ENCODE data around the gene CNN3.

GRCh38 chr1:94863822-94864461, 43.8 kb downstream of the SLC44A3 start:
- RRBS, 2 experiments, result no CpG with 5 or more reads among the region's 5 CpGs

DNA sequence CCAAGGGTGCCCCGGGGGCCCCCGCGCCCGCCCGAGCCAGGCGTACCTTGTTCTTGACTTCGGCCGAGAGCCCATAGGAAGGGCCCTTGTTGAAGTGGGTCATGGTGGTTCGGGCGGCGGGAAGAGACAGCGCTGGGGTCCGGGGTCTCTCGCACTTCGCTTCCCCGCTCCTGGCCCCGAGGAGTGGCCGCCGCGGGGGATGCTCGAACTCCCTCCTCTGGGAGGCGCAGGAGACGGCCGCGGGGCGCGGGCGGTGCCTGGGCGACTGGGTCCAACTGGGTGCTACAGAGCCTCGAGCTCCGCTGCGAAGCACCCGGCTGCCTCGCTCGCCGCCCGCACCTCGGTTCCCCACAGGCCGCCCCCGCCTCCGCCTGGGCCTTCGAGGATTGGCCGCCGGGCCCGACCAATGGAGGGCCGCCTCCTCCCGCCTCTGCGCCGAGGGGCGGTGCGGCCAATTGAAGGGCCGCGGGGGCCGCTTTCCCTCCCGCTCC, at the start of gene CNN3:
Gene CNN3, minus strand, starts transcription at position 319 of the 491 bp plus-strand sequence.
- RRBS, 2 experiments, result 92 to 95% methylated on average over 12 to 13 of the region's 55 CpGs

GRCh38 chr1:94973253-94973502, 46.3 kb upstream of the CNN3 start:
- RRBS, 2 experiments, result no CpG with 5 or more reads among the region's 3 CpGs

DNA sequence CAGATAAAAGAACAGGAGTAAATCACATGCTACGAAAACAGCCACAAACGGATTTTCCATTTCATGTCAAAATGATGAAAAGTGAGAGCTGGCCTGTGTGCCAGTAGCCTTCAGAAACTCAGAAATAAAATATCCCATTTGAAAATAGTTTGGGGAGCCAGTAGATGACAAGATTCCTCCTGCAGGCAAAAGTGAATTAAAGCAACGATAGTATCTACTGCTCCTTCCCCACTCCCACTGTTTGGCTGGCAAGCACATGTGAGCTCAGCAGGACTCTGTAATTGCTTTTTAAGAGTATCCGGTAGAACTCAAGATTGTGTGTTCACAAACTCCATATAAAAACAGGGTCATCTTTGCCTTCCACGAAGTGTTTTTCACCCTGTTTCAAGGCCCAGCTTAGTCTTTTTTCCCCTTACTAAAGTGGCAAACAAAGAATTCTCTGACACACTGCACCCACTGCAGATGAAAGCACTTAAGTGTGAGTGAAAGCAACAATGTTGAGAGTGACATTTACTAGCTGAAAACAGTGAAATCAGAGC, 70.2 kb downstream of the ALG14 start:
- RRBS, 2 experiments, result no CpG with 5 or more reads among the region's 5 CpGs

DNA sequence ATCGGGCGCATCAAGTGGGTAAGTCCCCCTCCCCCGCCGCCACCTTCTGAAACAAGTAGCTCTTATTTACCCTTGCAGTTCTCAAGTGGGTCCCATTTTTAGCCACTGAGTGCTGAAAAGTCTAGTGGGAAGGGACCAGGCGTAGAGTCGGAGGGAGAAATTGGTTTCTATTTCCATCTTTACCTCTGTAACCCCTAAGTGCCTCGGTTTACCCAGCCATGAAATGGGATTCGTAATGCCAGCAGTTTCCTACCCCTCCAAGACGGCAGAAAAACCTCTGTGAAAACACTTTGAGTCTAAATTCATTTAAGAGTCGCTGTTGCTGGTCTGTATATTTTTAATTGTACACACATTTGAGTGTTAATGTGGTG, 904 bp downstream of the TLCD4 start:
- RRBS, 2 experiments, result no CpG with 5 or more reads among the region's 10 CpGs

- RRBS, 2 experiments, result no CpG with 5 or more reads among the region's 5 CpGs
These were observed 183.4 kb upstream of the PTBP2 start for GRCh38 chr1:96538027-96538707.

GRCh38 chr1:96802903-96803863, 81.6 kb downstream of the PTBP2 start:
- RRBS, 2 experiments, result no CpG with 5 or more reads among the region's 4 CpGs

DNA sequence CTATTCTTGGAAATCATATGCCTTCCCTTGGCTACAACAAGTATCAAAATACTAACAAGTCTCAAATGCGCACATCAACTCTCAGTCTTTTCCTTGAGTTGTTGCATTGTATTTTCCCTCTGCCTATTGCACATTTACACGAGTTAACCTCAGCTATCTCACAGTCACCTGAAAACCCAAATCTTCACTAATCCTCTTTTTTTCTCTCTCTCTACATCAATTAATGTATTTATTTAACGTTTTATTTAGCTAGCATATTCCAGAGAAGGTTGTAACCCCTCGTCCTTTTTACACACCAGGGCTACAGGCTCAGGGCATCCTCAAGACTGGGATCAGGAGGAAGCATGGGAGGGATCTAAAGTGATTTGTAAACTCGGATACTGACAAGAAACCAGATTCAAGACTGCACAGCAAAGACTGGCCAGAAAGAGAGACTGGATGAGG, 96.0 kb downstream of the DPYD start:
- RRBS, 2 experiments, result no CpG with 5 or more reads among the region's 5 CpGs

GRCh38 chr1:98045006-98045710, 124.3 kb upstream of the DPYD start:
- RRBS, 2 experiments, result 17 to 20% methylated on average over 9 of the region's 51 CpGs

GRCh38 chr1:98661260-98661405, 388 bp upstream of the SNX7 start:
- RRBS, 2 experiments, result no CpG with 5 or more reads among the region's 10 CpGs

DNA sequence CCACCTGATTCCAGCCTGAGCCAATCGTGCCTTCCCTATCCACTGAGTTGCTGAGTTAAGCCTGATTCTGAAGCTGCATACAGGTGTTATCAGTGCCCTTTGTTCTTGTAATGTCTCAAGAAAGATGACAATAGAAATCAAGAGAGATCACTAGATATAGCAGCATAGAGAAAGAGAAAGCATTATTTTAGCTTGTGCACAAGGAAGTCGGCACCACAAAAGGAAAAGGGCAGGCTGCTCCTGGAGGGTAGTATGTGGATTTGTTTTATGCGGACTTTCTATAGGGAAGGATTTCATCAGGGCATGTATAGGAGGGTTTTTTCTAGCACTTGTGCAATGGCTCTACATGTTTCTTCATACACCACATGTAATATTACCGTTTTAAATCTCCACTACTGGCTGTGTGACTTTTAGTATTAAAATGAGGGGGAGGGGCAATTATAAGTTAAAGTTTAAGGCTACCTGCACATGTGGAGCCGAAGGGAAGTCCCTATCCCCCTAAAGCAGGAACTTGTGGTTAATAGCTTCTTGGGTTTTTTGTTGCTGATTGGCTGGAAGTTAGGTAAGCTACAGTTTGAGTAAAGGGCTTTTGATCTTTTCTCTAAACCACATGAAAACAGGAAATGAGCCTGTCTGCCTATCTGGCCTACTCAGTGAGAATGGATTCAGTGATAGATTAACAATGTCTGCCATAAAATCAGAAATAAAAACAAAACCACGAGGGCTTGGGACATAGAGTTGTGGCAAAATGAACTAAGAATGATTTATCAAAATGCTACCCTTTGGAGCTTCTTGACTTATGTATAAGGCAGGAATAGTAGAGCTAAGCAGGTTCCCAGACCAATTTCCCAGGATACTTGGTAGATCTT, 133.3 kb downstream of the PLPPR5 start:
- RRBS, 2 experiments, result no CpG with 5 or more reads among the region's 6 CpGs

DNA sequence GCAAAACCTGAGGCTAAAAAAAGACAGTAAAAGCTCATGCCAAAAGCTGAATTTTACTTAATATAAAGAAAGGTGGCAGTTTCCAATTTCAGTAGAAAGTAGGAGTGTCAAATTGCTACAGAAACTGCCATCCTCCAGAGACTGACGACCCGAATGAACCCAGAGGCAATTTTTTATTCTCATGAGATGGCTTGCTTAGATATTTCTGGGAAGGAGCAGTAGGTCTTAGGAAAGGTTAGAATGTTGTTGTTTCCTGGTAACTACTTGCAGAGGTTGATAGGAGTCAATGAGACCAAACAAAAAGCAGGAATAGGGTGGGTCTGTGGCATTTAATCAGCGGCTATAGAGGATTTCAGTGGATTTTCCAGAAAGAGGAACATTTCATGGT, 111.4 kb upstream of the PALMD start:
- RRBS, 2 experiments, result no CpG with 5 or more reads among the region's 3 CpGs

GRCh38 chr1:99645208-99645561, 728 bp upstream of the PALMD start:
- RRBS, 2 experiments, result 0 to 26% methylated on average over 1 to 3 of the region's 5 CpGs

DNA sequence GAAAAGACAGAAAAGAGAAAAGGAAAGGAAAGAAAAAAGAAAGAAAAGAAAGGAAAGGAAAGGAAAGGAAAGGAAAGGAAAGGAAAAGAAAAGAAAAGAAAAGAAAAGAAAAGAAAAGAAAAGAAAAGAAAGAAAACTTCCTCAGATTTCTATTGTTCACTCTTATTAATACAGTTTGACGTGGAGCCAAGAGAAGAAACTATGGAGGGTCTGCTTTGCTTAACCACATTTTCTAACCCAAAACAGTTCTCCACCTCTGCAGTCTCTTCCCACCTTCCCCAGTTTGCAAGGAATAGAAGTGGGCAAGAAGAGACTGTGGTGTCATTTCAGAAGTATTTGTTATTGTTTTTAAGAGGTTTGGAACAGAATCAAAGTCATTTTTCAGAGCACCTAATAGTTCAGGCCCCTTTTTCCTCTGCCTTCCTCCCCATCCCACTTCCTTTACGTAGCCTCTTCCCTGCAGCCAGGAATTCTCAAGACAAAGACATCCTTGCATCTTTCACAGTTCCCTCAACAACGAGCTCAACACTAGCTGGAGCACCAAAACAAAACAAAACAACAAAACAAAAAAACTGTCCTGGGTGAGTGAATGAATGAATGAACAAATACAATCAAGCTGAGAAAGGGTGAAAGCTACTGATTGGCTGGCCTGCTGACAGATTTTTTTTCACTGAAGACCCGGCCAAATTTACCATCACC, 6.8 kb downstream of the PALMD start:
- RRBS, 2 experiments, result no CpG with 5 or more reads among the region's 4 CpGs

DNA sequence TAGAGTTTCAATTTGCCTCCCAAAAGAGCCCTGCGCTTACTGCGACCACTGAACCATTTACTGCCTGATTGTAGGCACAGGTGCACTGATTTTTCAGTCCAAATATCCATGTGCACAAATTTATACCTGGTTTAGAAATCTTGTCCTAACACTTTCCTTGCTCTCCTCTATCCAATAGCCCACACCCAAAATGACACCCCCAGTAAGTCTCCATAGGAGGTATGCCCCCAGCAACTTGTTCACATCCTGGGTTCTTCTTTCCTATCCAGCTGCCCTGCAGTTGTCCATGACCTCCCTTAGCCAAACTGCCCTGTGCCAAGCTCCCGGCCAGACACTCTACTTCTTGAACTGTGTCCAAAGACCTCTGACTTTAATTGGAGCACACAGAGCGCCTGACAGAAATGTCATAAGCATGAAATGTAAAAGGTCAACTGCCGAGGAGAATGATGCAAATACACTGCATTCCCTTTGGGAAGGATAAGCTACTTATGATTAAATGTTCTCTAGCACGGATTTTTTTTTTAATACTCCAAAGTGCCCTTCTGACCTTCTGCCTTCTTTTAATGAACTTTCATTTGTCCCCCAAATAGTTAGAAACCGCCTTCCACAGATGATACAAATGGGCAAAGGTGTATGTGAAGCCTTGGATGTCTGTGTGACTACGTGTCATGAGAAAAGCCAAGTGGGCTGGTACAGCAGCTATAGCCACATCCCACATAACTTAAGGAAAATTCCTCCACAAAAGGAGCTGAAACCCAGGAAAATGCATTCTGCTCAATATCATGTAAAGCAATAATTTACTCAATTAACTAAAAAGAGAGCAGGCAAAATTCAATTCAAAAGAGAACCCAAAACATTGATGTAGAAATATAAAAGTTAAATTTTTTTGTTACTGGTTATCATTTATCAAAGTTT, 26.7 kb downstream of the PALMD start:
- RRBS, 2 experiments, result no CpG with 5 or more reads among the region's 8 CpGs

- RRBS, 2 experiments, result no CpG with 5 or more reads among the region's 6 CpGs
These were observed 17.9 kb downstream of the FRRS1 start for GRCh38 chr1:99748362-99749089.

GRCh38 chr1:99969353-99969551, 544 bp upstream of the SLC35A3 start:
- RRBS, 2 experiments, result no CpG with 5 or more reads among the region's 2 CpGs

GRCh38 chr1:100037201-100037440, 774 bp upstream of the MFSD14A start:
- RRBS, 2 experiments, result no CpG with 5 or more reads among the region's 4 CpGs

DNA sequence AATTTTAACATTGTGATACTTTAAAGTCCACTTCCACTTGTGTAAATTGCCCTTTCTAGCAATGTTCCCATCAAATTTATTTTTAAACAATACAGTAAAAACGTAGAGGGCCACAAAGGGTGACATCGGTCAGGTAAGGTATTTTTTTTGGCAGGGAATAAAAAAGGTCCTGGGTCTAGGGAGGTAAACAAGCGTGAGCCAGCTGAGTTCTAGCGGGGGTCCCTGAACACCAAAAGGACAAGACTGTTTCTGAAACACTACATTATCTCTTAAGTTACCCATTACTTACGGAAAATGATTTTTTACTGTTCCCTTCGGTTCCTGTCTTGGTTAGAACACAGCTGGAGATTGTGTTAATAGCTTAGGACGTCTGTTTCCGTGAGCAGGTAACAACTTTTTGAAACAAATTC, 449 bp upstream of the MFSD14A start:
- RRBS, 2 experiments, result no CpG with 5 or more reads among the region's 8 CpGs

DNA sequence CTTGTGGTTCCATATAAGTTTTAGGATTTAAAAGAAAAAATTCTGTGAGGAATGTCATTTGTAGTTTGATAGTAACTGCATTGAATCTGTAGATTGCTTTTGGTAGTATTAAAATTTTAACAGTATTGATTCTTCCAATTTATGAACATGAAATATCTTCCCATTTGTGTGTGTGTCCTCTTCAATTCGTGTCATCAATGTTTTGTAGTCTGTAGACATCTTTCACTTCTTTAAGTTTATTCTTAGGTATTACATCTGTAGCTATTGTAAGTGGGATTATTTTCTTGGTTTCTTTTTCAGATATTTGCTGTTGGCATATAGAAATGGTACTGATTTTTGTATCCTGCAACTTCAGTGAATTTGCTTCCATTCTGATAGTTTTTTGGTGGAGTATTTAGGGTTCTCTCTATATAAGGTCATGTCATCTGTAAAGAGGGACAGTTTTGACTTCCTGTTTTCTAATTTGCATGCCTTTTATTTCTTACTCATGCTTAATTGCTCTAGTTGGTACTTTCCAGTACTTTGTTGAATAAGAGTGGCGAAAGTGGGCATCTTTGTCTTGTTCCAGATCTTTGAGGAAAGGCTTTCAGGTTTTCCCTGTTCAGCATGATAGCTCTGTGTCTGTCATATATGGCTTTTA, 8.8 kb downstream of the MFSD14A start:
- RRBS, 2 experiments, result no CpG with 5 or more reads among the region's 2 CpGs

Data from LNCaP clone FGC (cell line).